Right common carotid artery plus branches (tissue), 1 donor: ENCODE measurements around a stretch of chr1.

DNA sequence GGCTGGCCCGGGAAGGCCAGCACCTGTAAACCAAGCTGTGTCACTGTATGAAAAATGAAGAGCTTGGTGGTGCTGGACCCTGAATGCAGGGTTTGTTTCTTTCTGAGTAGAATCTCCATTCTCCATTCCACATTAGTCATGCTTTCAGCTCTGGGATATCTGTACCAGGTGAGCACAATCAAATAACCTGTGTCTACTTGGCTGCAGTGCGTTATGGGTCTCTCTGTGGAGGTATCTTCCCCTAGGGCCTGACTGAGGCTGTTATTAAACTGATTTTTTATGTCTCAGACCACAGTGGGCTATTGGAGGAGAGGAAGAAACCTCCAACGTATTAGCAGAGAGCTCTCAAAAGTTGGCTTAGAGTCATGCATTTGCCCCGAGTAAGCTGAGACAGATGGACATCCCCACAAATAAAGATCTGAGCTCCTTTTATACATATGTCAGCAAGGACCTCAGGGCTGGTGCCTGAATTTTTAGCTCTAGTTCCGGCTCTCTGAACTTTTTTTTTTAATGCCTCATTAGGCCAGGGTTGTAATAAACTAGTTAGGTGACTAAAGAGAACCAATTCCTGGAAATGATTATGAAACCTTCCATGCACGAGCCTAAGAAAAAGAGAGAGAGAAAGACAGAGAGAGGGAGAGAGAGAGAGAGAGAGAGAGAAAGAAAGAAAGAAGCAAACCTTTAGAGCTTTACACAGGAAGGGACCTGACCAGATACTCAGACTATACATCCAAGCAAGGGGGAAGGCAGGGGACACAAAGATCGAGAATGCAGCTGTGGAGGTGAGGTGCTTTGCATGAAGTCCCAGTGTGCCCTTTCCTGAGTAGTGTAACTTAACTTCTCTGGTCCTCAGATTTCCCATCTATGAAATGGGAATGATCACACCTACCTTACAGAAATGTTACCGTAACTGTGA is 8.3 kb upstream of the PIGR start:
- PRO-cap, result no peak

GRCh38 chr1:207001619-207002382 is 30.8 kb downstream of the C1orf116 start:
- PRO-cap, result no peak

DNA sequence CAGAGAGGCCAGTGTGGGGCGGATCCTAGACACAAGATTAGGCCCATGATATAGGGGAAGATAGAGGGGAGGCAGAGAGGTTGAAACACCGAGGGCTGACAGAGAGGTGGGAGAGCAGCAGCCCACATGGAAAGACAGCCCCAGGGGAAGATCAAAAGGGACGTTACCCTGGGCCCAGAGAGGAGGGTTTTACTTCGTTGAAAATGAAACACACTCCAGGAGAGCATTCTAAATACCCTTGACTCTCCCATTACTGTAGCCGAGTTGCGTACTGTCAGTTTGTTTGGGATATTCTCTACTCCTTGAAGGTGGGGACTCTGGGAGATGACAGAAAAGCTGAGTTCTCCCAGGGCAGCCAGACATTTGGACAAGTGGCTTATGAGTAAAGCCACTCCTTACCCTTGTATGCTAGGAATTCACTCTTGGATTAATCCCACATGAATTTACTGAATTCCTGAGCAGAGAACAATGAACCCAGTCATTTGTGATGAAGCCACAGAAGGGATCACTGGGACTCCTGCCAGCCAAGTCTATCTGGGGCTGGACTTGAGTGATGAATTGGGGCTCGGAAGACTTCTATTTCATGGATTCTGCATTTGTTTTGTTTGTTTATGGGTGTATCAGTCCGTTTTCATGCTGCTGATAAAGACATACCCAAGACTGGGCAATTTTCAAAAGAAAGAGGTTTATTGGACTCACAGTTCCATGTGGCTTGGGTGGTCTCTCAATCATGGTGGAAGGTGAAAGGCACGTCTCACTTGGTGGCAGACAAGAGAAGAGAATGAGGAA is 25.2 kb downstream of the C1orf116 start:
- PRO-cap, result no peak

DNA sequence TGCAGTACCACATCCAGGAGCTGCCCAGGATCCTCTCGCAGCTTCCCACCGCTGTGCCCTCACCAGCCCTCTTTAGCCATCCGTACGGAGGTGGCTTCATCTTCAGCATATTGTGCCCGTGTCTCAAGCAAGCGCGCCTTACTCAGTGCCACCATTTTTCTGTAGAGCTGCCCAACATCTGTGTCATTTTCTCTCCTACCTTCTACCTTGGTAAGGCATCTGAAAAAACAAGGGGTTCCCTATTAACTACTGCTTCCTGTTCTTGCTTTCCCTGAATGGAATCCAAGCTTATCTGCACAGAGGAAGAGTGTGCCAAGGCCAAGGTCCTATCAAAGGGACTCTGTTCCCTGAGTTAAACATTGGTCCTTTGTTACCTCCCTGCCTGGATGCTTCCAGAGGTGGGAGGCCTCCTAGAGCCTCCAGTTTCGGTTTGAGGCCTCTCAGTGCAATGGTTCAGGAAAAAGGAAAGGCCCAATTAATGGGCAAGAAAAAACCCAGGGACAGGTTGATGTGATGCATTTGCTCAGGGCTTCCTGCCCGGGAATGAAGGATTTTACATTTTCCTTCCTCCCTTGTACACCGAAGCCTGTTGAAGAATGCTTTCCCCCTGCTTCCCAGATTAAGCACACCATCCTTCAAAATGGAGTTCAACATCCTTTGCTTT is 23.1 kb downstream of the C1orf116 start:
- PRO-cap, result no peak

GRCh38 chr1:207021542-207022672 is 10.6 kb downstream of the C1orf116 start:
- PRO-cap, result no peak

GRCh38 chr1:207055455-207056128 is 2.5 kb downstream of the PFKFB2 start:
- PRO-cap, result no peak

DNA sequence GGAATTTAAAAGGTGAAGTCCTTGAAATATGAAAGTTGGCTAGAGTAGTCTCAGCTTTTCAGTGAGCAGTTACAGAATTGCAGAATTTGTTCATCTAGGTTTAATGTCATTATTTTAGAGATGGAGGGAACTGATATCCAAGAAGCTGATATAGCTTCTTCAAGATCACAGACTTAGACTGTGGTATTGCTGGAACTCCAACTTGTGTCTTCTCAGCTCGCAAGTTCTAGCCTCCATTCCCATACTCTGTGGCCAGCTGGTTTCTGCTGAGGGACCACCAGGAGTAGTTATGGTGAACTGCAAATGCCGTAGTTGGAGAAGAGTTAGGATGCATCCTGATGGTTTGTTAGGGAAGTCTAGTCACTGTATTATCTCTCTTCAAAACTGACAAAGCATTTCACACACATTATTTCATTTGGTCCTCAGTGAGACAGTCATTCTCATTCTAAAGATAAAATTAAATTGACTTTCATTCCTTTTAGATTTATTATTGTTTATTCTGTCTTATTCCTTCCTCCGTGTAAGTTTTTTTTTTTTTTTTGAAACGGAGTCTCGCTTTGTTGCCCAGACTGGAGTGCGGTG is 2.0 kb downstream of the C4BPA start:
- PRO-cap, result no peak

- PRO-cap, result no peak
Observed at GRCh38 chr1:207336472-207337702, 15.4 kb downstream of the CD55 start.

DNA sequence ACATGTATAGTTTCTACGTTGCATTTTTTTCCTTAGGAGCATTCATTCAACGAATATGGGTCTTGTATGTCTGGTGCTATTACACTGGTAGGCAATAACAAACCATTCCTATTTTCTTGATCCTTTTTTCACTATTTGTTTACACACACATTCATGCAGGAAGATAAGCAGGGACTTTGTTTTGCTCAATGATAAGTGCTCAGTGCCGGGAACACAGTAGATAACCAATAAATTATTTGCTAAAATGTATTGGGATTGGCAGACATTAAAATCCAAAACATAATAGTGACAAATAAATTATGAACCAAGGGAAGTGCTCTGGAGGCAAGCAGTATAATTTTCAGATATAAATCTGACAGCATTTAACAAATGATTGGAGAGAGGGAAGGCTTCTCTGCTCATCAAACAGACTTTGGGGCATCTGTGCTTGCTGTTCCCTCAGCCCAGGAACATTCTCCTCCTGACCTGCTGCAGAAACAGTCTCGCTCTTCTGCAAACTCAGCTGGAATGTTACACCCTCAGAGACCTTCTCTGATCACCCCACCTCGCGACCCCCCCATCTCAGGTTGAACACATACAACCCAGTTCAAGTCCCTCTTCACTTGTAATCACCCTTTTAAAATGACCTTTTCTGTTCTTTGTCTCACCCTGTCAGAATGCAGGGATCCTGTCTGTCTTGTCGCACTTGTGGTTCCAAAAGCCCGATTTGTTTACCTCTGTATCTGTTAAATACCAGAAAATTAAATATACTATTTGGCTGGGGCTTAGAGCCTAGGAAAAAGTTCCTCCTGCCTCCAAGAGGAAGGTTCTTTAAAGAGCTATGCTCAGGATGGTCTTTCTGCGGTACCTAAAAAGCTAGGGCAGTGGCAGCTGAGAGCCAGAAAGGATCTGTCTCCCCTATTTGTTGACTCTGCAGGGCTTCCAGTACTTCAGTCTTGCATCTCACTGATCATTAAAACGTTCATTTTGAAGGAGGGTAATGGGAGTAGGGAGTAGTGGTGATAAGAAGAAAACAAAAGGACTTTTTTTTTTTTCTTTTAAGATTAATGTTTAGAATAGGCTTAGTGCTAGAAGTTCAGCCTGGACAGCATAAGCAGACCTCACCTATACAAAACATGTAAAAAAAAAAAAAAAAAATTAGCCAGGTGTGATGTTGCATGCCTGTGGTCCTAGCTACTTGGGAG is 2.4 kb downstream of the CD46 start:
- PRO-cap, result no peak

- PRO-cap, result no peak
Observed at GRCh38 chr1:207806713-207807325, 55.0 kb downstream of the CD46 start.

DNA sequence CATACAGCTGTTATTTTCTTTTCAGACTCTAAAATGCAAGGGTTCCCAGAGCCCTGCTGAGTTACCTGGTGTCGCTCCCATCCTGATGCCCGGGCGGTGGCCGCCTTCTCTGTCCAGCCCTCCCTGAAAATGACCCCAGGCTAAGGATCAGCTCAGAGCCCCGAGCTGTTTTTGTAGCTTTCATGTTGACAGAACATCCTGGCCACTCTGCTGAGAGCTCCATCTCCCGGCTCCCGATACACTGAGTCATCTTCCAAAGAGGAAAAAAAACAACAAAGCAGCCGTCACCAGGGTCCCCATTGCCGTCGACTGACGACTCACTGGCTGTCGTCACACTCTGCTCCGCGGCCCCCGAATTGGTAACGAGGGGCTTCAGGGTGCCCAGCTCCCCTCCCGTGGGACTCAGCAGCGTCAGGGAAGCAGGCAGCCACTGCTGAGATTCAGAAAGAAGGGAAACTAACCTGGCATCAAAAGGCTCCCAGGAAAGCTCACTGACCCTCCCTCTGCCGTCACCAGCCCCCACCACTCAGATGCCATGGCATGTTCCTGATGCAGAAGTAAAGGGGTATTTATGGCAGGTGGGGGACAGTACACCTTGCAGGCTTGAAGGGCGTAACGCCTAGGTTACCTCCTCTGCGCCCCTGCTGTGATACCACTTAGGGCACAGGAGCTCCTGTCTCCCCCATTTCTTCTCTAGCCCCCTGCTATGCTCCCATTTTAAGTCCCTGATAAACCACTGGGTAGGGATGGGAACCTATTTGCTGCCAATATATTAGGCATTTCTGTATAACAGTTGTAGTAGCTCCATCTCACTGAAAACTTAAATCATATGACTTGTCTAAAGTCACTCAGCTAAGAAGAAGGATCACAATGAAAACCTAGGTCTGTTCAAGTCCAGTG is 67.3 kb downstream of the CD46 start:
- PRO-cap, result no peak

DNA sequence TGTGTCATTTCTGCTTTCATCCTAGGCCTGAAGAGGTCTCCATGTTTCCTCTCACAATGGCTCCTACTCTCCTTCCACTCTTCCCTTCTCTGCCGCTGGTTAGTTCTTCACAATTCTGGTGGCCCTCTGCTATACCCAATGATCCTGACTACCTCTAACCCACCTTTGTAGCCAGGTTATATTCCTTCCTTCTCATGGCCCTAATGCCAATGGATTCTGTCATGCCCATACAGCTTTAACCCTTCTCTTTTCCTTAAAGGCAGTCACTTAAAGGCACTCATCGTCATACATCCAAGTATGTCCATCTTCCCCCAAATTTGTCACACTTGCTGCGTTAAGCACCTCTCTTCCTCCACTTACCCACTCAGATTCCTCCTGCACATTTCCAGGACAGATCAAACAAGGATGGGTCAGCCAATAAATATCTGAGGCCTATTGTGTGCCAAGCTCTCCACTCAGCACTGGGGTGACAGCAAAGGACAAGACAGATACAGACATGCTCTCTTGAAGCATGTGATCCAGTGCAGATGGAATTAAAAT is 47.8 kb downstream of the CD34 start:
- PRO-cap, result no peak

DNA sequence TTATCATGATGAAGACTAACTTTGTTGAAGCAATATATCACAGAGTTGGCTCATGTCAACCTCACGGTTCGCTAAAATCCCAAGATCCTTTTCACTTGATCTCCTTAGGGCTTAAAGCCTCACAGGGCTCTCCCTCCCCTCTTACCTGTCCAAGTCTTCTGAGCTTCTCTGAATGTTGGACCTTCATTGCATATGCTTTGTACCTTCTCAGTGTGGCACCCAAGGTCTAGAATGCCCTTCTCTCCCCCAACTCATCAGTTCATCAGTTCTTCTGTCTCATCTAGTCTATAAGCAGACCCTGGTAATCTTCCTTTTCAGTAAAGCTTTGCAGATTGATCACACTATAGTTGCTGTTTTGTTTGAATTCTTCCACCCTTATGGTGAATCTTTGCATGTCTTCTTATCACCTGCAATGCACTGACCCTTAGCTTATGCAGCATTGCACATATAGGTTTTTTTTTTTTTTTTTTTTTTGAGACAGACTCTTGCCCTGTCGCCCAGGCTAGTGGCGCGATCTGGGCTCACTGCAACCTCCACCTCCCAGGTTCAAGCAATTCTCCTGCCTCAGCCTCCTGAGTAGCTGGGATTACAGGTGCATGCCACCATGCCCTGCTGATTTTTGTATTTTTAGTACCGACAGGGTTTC is 37.7 kb downstream of the PLXNA2 start:
- PRO-cap, result no peak

- PRO-cap, result no peak
Observed at GRCh38 chr1:208946044-208946472, 637.5 kb upstream of the CAMK1G start.

GRCh38 chr1:209355295-209355967 is 228.1 kb upstream of the CAMK1G start:
- PRO-cap, result no peak

DNA sequence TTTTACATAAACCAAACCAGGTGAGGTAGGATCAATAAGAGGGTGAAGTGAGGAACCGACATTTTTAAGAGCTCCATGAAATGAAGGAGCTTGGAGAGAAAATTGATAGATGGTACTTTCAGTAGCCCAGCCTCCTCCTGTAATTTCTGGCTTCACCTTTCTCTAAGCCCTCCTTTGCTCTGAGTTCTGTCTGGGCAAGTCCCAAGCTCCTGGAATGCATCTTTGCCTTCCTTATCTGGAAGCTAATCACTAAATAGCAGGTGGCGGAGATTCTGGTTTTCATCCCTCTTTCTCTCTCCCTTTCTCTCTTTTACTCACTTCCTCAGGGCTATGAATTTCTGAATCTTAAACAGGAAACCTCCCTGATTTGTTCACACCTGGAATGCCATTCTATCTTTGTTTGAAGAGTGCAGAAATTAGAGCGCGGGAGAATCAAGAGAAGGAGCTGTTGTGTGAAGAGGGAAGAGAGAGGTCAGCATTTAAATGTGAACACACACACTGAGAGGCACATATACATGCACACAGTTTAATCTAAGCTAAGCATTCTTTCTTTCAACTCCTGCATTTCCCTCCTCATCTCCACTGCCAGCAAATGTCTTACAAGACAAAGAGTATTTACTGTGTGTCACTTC is 199.5 kb upstream of the CAMK1G start:
- PRO-cap, result no peak

DNA sequence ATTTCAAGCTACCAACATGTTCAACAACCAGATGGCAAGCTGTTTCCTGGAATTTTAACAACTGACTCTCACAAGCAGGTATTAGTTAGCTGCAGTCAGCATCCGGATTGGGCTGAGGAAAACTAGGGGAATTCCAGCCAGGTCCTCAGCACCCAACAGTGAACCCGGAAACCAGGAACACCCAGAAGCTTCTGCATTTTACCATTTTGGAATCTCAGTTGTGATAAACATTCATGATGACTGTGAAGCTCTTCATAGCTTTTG is 162.2 kb upstream of the CAMK1G start:
- PRO-cap, result no peak

DNA sequence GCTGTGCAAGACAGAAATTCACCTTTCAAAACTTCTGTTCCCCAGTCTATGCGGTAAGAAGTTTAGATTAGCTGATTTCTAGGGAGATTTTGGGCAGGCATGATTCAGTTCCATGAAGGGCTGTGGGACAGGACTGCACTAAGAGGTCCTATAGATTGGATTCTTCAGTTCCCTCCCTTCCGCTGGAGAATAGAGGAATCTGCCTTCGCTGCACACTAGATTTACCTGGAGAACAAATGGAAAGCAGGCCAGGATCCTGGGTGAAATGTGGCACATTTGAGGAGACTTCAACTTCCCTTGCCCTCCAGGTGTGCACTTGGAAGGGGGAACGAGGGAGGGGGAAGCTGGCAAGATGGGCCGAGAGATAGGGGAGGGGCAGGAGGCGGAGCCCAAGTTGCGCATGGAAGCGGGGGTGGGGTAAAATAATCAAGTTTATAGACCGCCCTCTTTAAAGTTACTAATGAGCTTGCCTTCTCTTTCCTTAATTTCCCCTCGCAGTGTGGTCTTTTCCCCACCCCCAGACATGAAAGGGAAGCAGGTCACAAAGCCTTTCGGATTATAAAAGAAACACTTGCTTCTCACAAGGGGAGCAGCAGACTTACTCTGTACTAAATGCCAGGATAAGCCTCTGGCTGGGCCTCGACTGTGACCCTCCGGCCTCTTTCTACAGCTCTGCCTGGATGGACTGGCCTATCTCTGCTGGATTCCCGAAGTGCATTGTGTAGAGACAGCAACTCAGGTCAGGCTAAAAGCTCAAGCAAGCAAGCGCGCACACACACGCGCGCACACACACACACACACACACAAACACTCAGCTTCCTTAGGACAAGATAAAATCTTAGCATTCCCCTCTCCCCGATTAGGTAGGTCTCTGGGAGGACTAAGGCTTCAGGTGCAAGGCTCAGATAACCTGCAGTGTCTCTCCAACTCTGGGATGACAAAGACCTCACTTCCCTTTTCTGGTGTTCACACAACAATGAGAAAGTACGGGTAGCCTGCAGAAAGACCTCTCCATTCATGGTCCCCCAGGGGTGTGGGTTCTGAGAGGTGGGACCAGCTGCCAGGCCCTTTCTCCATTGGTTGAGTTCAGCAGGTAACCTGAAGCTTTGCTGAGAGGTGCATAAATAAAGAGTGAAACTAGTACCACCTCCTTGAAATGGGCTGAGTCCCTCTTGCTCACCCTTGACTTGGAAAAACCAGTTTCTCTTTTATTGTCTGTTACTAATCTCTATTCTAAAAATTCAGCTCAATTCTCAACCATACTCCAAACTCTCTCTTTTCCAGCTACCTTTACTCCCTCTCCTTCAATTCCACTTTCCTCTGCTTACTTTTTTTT is 155.4 kb upstream of the CAMK1G start:
- PRO-cap, result no peak

DNA sequence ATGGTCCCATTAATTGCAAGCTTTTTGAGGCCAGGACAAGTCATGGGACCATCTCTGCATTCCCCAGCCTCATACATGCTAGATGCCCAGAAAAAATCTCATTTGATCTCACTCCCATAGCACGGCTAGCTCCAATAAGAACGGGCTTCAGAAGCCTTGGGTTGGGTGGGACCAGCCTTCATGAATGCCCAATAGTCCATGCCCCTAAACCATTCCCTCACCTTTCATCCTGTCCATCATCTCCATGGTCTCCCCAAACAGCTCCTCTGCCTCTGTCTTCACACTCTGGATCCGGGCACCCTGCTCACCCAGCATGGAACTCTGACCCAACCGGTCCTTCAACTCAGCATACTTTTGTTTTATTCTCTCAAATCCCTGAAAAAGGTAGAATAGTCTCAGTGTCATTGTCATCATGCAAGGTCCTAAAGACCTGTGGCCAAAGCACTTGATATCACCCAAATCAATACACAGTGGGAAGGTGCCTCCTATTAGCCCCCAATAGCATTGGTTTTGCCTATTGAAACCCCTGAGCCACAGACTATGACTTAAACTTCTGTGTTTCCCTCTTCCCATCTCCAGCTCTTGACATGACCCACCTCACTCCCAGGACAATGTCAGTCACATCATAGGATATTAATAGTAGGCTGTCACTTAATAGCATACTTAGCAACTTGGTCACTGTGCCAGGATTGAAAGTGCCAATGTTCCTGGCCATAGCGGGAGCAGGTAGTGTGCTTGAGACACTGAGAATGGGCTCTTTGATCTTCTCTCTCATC is 32.9 kb downstream of the CAMK1G start:
- PRO-cap, result no peak

GRCh38 chr1:209625680-209626280 is 26.4 kb downstream of the LAMB3 start:
- PRO-cap, result no peak